Cardiac muscle cell (in vitro differentiated cells and primary cell): ENCODE measurements around the gene P2RY10.

GRCh38 chrX:71957668-71958290 is 47.1 kb downstream of the NHSL2 start:
- RAMPAGE, long total RNA, result no peak
- RRBS, result no CpG with 5 or more reads among the region's 6 CpGs

DNA sequence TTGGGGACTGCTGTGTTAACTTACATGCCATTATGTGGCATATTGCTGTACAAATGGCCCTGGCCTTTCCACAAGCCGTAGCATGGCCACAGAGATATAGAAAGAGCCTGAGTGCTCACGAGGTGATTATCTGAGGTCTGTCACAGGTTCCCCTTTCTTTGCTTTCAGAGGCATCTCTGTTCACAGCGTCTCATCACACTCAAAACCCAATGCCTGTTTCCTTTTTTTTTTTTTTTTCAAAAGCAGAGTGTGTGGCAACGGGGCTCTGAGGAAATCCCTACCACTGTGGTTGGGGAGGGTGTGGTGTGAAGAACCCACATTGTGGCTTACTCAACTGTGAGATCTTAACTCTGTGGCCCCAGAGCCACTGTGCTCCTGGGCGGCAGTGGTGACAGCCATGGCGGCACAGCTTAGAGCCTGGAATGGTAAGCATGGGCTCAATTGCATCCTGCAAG is 80.7 kb upstream of the PIN4 start:
- RAMPAGE, long total RNA, result no peak
- RRBS, result no CpG with 5 or more reads among the region's 6 CpGs

GRCh38 chrX:72272469-72272930 is 4.5 kb downstream of the RPS4X start:
- RAMPAGE, long total RNA, result no peak
- RRBS, result no CpG with 5 or more reads among the region's 4 CpGs

GRCh38 chrX:72272931-72273558 is 4.0 kb downstream of the RPS4X start:
- RAMPAGE, long total RNA, result no peak
- RRBS, result no CpG with 5 or more reads among the region's 7 CpGs

GRCh38 chrX:72337921-72338442 is 32.3 kb upstream of the CITED1 start:
- RAMPAGE, long total RNA, result no peak
- RRBS, result no CpG with 5 or more reads among the region's 4 CpGs

DNA sequence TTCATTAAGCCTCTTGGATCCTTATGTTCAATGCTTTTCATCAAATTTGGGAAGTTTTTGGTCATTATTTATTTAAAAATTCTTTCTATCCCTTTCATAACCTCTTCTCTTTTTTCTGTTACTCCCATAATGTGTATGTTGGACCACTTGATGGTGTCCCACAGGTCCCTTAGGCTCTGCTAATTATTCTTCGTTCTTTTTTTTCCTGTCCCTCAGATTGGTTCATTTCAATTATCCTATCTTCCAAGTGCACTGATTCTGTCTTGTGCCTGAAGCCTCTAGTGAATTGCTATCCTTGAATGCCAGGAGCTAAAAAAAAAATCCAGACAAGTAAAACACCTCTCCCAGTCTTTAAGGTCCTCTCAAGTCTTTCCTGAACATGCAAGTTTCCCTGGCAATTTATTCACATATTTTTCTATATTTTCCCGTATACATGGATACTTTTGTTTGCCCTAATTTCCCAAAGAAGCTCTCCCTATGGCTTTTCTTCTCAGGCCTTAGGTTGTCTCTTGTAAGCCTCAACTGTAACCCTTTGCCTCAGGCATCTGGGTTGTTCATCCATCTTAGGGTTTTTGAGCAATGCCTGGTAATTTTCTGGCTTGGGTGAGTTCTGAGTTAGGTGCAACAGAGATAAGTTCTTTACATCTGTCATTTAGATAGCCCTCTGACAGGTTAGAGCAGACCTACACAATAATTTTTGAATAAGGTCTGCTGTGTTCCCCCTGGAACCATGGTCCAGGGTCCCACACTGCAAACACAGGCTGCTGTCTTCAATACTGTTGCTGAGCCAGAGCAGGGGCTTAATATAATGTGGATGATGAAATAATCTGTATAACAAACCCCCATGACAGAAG is 116.7 kb upstream of the CITED1 start:
- RAMPAGE, long total RNA, result no peak
- RRBS, result no CpG with 5 or more reads among the region's 2 CpGs

DNA sequence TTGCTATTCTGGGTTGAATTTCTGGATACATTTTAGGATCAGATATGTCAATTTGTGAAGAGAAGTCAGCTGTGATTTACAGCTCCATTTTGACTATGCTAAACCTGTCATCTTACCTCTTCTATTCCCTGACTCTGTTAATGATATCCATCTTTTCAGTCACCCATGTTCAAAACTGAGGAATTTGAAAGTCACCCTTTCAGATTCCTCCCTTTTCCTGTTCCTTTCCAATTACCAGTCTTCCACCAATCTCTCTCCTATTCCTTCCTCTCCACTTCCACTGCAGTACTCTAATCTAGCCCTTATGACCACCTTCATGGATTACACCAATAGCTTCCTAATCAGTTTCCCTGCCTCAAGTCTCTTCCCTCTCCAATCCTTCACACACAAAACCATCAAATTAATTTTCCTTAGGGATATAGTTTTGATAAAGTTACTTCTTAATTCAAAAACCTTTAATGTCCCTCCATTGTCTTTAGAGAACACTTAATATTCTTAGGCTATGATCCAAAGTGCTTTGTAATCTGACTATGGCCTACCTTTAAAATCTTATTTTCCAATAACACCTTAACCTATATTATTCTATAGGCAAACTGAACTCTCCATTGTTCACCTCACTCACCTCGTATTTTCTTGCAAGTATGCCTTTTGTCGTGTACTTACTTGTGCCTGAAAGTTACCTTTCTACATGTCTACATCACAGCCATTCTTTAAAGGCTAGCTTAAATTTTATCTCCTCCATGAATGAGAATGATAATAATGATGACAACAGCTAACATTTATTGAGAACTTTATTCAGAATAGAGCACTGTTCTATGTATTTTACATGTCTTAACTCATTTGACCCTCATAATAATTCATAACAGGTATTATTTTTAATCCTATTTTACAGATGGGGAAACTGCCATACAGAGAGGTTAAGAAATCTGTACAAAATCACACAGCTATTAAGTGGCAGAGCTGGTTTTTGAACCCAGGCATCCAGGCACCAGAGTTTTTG is 99.7 kb downstream of the HDAC8 start:
- RAMPAGE, long total RNA, result no peak
- RRBS, result no CpG with 5 or more reads among the region's 2 CpGs

- RAMPAGE, long total RNA, result no peak
- RRBS, result no CpG with 5 or more reads among the region's 25 CpGs
These were observed 431 bp upstream of the PHKA1 start for GRCh38 chrX:72714383-72715091.

DNA sequence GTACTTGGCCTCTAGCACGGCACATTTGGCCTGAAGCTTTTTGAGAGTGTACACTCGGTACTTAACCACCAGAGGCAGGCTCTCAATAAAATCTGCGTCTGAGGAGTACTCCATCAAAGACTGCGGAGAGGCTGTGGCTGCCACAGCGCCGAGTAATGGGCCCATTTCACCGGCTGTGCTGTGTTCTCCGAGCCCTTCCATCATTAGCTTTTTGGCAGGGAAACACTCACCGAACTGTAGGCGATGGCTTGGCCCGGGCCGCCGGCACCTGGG is 48.3 kb upstream of the PABPC1L2A start:
- RAMPAGE, long total RNA, result no peak
- RRBS, result 31% methylated on average over 5 of the region's 13 CpGs

DNA sequence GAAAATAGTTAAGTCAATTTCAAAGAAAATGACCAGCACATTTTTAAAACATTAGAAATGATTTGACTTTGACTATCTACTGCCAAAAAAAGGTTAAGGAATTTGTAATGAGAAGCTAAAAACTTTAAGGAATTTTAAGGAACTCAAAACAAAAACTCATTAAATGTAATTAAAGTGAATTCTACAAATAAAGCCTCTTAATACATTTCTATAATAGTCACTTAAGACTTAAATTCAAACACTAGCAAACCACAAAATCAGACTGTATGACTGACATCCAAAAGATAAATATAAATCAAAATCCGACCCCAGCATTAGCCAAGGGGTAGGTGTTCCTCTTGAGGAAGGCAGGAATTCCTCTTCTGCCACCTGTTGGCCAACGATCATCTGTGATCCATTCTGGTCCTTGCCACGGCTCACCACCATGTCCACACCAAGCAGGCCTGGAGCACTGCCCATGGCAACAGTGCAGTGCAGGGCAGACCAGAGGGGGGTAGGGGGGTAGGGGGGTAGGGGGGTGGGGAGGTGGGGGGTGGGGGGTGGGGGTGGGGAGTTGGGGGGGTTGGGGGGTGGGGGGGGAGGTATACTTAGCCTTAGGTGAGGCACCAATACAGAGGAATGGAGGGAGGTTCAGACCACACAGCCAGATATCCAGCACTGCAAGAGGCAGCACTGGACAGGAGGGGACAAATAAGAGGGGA is 287.3 kb downstream of the CHIC1 start:
- RAMPAGE, long total RNA, result no peak
- RRBS, result no CpG with 5 or more reads among the region's 3 CpGs

GRCh38 chrX:73852508-73853178 is 289.6 kb downstream of the CHIC1 start:
- RAMPAGE, long total RNA, result no peak
- RRBS, result no CpG with 5 or more reads among the region's 8 CpGs

DNA sequence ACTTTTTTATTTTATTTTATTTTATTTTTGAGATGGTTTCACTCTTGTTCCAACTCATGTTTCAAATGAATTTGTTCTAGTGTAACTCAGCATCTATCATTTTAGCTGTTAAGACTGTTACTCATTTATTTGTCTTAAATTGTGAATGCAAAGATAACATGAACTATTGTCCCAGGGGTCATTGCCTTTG is 363.3 kb upstream of the ZCCHC13 start:
- RAMPAGE, long total RNA, result no peak

GRCh38 chrX:74220541-74221250 is 83.3 kb upstream of the ZCCHC13 start:
- RAMPAGE, long total RNA, result no peak
- RRBS, result no CpG with 5 or more reads among the region's 2 CpGs

DNA sequence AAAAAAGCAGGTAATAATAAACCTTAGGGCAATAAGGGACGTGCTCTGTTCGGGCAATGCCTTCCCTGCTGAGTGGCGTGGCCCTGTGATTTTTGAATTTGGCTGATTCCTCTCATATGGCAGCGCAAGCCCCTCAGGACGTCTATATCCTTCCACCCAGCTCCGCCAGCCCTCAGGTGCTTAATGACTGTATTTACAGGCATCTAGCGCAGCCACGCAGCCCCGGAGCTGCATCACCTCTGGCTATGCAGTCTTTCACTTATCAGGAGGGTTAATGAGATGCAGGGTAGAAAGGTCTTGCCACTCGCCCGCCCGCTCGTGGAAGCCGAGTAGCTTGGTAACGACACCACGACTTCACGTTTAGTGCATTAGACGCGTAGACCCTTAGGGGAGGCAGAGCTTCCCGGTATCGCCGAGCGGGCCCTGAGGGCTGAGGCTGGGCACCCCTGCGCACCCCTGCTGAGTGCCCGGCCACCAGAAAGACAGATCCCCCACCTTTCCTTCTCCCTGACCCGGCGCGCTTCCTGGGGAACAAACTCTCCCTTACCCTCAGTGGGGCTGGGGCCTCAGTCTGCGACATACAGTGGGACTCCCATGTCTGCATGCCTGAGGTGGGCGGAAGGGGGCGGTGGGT is 1.4 kb upstream of the SLC16A2 start:
- RAMPAGE, long total RNA, result no peak
- RRBS, result 12% methylated on average over 6 of the region's 31 CpGs

DNA sequence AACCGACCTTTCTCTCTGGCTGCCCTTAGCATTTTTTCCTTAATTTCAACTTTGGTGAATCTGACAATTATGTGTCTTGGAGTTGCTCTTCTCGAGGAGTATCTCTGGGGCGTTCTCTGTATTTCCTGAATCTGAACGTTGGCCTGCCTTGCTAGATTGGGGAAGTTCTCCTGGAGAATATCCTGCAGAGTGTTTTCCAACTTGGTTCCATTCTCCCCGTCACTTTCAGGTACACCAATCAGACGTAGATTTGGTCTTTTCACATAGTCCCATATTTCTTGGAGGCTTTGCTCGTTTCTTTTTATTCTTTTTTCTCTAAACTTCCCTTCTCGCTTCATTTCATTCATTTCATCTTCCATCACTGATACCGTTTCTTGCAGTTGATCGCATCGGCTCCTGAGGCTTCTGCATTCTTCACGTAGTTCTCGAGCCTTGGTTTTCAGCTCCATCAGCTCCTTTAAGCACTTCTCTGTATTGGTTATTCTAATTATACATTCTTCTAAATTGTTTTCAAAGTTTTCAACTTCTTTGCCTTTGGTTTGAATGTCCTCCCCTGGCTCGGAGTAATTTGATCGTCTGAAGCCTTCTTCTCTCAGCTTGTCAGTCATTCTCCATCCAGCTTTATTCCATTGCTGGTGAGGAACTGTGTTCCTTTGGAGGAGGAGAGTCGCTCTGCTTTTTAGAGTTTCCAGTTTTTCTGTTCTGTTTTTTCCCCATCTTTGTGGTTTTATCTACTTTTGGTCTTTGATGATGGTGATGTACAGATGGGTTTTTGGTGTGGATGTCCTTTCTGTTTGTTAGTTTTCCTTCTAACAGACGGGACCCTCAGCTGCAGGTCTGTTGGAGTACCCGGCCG is 47.6 kb downstream of the NEXMIF start:
- RAMPAGE, long total RNA, result no peak
- RRBS, result no CpG with 5 or more reads among the region's 19 CpGs

- RAMPAGE, long total RNA, result no peak
- RRBS, result no CpG with 5 or more reads among the region's 9 CpGs
These were observed 24.1 kb upstream of the PBDC1 start for GRCh38 chrX:76148681-76149184.

- RAMPAGE, long total RNA, result no peak
- RRBS, result no CpG with 5 or more reads among the region's 3 CpGs
These were observed 129.7 kb downstream of the ATRX start for GRCh38 chrX:77656335-77656779.

DNA sequence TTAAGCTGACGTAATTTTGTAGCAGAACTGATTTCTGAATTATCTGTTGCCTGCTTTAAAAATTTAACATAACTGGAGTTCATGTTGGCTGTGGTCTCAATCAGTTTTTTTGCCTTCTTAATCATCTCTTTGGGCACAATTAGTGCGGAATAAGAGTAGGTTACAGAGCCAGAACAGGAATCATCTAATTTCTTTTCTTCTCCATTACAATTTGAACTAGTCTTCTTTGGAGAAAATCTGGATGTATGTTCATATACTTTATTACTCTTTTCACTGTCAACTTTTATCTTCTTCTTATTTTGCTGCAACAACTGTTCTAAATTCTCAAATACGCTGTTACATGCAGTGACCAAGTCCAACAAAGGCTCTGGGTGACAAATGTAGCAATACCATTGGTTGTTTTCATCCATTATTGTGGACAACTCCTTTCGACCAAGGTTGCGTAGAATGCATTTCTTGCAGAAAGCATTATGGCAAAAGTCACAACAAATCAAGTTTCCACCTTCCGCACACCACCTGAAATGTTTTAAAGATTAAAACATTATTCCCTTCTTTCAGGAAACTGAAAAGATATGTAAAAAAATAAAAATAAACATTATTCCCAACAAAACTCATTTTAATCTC is 101.8 kb downstream of the ATRX start:
- RAMPAGE, long total RNA, result no peak
- RRBS, result no CpG with 5 or more reads among the region's 6 CpGs

GRCh38 chrX:78103589-78104106 is 400 bp upstream of the PGK1 start:
- RAMPAGE, long total RNA, result no peak
- RRBS, result 11% methylated on average over 21 of the region's 37 CpGs

GRCh38 chrX:78944965-78945509 is at the start of gene P2RY10:
P2RY10 (plus strand) TSS chrX:78945391.
- RAMPAGE, long total RNA, result no peak
- RRBS, result no CpG with 5 or more reads among the region's 3 CpGs